ENCODE data around the gene NRAP.

- PRO-cap = no peak
These were observed 184.4 kb upstream of the TCF7L2 start for GRCh38 chr10:112765550-112766223.

GRCh38 chr10:112821532-112822279 is 128.3 kb upstream of the TCF7L2 start:
- PRO-cap = no peak

DNA sequence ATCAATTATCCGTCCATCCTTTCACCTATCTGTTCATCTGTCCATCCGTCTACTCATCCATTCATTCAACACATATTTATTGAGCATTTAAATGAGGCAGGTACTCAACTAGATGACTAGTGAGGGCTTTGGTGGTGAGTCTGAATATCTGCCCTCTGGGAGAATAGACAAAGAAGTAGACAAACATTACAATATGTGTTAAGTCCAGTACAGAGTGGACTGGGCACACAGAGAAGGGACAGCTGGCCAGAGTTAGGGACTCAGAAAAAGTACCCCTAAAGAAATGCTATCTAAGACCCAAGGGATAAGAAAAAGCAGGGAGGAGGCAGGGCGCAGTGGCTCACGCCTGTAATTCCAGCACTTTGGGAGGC is 35.5 kb upstream of the TCF7L2 start:
- PRO-cap = no peak

- PRO-cap = no peak
These were observed 999 bp upstream of the TCF7L2 start for GRCh38 chr10:112949054-112949442.

DNA sequence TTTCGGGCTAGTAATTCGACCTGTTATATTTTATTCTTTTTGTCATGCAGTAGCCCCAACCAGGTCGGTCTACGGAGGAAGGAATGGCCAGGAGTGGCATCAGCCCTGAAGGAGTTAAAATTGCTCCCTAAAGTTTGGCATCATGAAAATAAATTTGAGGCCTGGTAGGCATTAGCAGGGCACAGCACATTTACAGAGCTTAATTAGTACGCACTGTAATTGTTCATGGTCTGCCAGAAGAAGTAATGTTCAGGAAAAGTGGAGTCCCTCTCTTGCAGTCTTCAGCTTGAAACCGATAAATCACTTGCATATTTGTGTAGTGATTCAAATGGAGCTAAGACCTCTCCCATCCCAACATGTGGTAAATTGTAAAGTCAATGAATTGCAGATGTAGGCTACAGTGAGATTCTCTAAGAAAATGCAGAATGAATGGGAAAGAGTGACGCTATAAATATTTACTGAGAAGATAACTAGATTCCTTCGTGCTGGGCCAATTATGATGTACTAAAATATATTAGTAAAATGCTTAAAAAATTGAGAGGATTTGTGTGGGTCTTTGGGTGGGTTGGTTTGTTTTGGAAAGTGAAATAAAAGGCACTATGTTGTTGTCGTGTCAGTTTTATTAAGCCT is 8.2 kb downstream of the TCF7L2 start:
- PRO-cap = no peak

DNA sequence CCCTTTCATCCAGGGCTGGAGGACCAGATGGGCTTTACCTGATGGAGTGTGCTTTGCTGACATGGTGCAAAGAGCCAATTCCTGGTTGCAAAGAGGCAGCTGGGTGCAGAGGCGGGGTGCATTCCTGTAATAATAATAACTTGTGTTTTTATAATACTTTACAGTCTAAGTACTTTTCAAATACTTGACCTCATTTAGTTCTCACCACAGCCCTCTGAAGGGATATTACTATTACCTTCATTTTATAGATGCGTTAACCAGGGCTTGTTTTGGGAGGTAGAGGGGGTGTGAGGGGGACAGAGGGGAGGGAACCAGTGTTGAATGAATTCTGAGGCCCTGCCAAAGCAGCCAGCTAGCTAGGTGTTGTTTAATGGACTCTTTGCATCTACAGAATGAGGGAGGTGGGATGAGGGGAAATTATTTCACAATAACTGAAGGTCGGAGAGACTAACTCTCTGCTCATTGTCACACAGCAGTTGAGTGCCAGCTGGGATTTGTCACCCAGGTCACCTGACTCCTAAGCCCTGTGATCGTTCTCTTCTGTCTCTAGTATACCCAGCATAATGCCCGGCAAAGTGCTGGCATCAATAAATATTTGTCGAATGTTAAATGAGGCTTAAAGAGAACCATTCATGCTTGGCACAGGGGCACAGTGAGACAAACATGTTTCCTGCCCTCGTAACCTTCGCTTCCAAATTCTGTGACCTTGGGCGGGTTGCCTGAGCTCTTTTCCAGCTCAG is 70.6 kb downstream of the TCF7L2 start:
- PRO-cap = no peak

GRCh38 chr10:113047448-113048015 is 97.5 kb downstream of the TCF7L2 start:
- PRO-cap = no peak

- PRO-cap = no peak
These were observed 176.5 kb downstream of the TCF7L2 start for GRCh38 chr10:113126468-113127078.

- PRO-cap = no peak
These were observed 178.9 kb downstream of the TCF7L2 start for GRCh38 chr10:113128663-113129704.

DNA sequence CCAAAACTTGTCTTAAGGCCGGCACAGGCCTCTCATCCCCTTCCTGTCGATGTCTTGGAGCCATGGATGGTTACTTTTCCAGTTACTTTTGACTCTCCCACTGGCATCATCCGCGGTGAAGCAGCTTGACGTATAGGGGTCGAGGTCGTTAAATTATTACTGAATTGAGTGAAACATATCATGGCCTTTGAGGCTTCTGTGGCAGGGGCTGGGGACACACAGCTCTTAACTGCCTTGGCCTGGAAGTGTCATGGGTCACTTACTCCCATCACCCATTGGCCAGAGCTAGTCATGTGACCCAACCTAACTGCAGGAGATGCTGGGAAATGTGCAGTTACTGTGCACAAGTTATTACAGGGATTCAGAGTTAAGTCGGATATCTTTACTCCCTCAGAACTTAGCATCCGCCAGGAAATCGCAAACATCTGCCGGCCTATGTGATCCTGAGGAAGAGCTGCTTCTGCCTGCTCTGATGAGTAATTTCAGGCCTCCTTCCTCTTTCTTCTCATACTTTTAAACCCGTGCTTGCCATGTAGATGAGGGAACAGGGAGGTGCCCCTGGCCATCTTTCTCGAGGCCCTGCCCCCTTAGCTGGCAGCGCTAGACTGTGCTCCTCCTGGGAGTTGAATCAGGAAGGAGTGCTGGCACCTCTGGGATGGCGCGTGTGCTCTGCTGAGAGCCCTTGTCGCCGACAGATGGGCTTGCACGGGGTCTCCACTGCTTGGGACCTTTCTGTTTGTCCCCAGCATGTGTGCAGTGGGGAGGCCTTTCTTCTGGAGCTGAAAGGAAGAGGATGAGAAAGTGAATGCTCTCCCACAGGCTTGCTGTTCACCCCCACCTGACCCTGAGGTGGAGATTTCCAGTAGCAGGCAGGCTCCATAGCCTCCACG is 203.6 kb downstream of the TCF7L2 start:
- PRO-cap = no peak

DNA sequence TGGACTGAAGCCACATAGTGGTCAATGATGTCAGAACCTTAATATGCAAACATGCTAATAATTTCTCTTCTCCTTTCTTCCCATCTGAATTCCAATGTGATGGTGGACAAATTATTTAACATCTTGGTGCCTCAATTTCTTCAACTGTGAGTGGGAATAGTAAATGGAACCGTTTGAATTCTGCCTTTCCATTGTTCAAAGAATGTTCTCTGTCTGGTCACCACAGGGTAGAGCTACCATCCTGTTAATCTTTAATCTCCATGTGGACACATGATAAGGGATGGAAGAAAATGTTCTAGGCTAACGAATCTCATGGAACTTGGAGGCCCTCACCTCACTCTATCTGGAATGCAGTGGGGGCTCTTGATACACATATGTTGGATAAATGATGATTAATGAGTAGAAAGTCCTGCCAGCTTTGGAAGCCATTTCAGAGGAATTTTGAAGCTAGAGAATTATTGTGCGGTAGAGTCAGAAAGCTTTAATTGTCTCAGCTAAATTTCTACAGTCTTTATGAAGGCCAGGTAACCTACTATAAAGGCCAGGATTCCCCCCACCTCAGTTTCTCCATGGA is 118.5 kb upstream of the HABP2 start:
- PRO-cap = no peak

- PRO-cap = no peak
These were observed 97.0 kb upstream of the HABP2 start for GRCh38 chr10:113455836-113456307.

GRCh38 chr10:113550295-113550734 is 2.5 kb upstream of the HABP2 start:
- PRO-cap = no peak

DNA sequence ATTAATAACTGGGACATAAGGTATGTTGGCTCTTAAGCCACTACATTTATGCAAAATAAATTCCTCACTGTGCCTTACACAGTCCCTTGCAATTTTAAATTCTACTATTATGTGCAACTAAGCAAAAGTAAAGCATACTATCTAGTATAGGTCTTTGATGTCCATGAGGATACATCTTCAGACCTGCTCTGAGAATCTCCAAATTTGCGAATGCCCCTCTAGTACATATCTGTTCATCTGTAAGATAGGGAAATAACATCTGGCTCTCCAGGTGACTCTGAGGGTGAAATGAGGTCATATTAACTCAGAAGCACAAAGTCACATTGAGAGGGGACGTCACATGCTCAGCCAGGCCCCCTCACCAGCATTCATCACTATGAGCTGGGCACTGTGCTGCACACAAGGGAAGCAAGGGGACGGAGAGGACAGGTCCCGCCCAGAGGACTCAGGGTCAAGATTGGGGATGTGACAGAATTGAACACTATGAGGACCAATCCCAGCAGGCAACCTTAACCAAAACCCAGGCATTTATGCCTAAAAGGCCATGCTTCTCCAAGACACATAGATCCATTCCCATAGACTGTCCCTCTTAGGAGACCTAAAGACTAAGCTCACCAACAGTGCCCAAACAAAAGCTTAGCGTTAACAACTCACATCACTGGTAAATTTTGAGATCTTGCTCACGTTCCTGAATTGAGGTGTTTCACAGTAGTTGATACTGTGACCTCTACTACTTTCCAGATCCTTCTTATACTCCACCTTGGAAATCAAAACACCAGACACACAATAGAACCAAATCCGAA is 21.4 kb downstream of the NRAP start:
- PRO-cap = no peak

DNA sequence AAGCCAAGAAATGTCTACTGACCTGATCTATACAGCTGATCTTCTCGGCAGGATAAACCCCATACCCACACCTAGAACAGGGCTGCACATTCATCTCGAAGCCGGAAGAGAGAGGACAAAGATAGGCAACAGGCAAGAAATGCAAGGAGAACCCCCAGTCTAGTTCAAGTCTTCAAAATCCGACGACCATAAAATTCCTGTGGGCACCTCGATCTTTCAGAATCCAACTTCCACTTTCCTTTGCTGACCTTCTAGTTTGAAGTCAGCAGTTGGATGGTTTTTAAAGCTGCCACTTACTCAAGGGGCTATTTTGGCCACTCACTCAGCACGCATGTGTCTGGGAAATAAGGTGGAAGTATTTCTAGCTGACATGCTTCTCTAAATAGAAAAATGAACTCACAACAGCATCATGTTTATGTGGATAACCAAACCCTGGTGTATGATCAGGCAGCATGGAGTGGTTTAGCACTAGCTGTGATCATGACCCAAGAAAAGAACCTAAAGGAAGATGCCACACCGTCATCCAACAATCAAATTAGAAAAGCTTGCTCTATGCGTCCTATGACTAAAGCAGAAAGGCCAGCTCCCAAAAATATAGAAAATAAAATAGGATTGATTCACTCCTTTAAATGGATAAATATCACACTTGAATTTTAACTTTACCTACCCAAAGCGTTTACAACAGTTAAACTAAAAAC is at the start of gene NRAP:
Gene NRAP (minus strand): TSS at position 253 of the 698 bp plus-strand sequence.
- PRO-cap = no peak

GRCh38 chr10:113678663-113679474 is 843 bp upstream of the CASP7 start:
- PRO-cap = unidirectional peak, plus-strand start at chr10:113679236

DNA sequence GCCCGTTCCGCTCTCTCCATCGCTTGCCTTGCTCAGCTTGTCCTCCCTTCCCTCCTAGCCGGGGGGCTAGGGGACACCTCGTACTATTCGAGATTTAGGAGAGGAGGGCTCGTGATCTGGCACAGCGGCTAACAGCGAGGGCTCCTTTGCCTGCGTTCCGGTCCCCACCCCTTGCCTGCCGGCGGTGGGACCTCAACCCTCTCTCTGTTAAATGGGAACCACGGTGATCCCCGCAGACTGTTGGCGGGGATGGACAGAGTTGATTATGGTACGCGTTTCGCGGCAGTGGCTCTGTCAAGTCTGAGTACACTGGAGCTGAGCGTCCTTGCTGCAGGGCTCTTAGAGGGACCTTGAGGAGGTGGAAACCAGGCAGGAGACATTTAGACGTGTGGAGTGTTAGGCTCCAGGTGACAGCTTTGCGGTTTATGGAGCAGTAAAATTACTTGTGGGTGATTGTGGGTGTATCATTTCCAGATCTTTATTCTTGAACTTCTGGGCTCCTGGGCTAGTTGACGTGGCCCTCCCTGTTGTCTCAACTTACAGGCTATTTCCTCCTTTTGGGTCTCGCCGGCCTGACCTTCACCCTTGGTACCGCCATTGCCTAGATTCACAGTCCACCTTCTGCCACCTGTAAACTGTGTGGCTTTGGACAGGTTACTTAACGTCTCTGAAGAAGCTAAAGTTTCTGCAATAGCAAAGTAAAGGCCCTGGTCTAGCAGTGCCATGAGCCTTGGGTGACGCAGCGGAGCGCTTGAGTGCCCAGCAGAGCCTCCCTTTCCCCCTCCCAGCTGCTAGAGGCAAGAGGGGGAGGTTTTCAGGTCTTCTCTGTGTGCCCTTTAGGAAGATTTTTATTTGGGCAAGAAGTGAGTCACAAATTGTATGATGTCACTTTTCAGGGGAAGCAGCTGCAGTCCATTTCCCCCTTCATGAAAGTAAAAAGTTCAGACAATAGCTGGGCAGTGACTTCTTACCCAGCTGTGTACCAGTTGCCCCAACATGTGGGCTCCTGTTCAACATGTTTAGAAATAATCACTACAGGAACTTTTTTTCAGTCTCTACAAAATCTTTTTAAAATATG is 783 bp downstream of the CASP7 start:
- PRO-cap = unidirectional peak, minus-strand start at position 790 of the sequence

DNA sequence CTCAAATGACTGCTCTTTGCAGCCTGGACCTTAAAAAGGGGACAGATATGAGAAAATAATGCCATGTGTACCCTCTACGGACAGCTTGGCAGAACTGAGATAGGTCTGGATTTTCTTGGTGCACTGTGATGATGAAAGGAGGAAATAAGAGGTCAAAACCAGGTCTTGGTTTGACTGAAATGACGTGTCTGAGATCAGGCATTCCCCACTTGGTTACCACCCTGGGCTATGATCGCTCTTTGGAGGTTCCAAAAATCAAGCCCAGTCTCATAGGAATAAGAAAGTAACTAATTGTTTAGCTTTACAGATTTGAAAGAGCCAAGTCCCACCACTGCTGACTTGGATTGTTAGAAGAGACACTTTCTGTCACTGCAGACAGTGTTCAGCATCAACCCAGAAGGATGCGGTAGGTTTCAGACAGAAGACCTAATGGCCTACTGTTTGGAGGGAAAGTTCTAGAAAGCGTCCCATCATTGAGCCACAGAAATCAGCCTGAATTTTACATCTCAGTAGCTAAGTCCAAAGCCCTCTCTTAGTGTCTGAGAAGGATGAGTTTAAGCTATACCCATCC is 2.2 kb downstream of the CASP7 start:
- PRO-cap = no peak

- PRO-cap = no peak
These were observed 5.1 kb downstream of the NHLRC2 start for GRCh38 chr10:113859356-113860100.

DNA sequence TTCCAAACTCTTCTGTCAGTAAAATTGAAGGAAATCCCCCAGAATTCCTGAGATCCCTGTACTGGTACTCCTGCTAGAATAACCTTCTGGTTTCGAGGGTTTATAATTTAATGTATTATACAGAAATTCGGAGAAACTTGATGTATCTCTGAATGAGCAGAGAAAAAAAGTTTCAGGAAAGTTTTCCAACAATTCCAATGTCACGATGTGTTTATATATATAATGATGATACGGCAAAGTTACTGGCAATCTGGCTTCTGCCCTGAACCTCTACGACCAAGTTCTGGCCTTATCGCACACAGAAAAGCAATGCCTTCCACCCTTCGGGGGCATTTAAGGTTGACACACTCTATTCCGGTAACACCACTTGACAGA is 2.7 kb upstream of the ADRB1 start:
- PRO-cap = no peak

All from ureter (tissue), 1 donor.